Hair follicle dermal papilla cell (primary cell): ENCODE measurements around a stretch of chr9.

- CAGE, long polyA plus RNA, result no peak
Measured at GRCh38 chr9:124812318-124812936, 35.5 kb downstream of the OLFML2A start.

DNA sequence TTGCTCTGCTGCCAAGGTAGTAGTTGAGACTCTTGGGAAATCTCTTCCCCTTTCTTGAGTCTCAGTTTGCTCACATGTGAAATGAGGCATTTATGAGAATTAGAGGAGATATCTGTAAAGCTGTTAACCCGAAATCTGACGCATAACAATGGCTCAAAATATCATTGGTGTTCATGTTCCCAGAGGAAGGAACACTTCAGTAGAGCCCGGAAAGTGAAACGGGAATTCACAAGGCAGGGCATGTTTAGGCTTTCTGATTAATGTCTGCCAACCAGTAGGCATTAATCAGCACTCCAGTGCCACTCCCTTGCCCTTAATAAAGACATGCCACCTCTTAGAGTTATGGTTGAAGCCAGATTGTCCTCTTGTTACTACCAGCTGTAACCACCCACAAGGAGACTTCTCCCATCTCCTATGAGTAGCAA, 1.6 kb downstream of the ARPC5L start:
- CAGE, long polyA plus RNA, result no peak

GRCh38 chr9:124871157-124871587, 9.2 kb downstream of the ARPC5L start:
- CAGE, long polyA plus RNA, result no peak

- CAGE, long polyA plus RNA, result no peak
Measured at GRCh38 chr9:125337220-125337680, 75.6 kb downstream of the GAPVD1 start.

GRCh38 chr9:125672323-125672692, 34.7 kb downstream of the MAPKAP1 start:
- CAGE, long polyA plus RNA, result no peak

DNA sequence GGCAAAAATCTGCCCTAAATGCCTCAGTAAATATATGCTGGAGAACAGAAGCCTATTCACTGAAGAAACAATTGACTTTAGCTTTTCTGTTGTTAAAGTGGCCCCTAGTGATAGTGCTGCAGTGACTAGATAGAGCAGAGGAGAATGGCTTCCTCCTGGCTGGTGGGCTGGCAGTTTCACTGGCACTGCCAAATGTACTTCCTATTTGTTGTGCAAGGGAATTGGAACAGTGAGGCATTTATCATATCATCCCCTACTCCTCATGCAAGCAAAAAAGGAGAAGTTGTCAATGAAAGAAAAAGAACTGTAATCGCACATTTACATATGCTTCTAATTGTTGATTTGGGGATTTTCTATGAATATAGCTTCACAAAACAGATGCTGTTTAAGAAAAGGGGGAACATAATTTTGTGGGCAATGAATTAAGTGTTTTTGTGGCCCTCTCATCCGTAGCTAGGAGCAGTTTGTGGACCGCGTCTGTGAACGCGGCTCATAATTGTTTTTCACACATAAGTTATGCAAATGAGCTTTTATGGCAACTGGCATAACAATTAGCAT, 12.1 kb downstream of the PBX3 start:
- CAGE, long polyA plus RNA, result no peak

GRCh38 chr9:125765269-125766300, 18.4 kb downstream of the PBX3 start:
- CAGE, long polyA plus RNA, result no peak

- CAGE, long polyA plus RNA, result no peak
Measured at GRCh38 chr9:125820186-125820974, 73.2 kb downstream of the PBX3 start.

- CAGE, long polyA plus RNA, result no peak
Measured at GRCh38 chr9:125842385-125842859, 95.2 kb downstream of the PBX3 start.

DNA sequence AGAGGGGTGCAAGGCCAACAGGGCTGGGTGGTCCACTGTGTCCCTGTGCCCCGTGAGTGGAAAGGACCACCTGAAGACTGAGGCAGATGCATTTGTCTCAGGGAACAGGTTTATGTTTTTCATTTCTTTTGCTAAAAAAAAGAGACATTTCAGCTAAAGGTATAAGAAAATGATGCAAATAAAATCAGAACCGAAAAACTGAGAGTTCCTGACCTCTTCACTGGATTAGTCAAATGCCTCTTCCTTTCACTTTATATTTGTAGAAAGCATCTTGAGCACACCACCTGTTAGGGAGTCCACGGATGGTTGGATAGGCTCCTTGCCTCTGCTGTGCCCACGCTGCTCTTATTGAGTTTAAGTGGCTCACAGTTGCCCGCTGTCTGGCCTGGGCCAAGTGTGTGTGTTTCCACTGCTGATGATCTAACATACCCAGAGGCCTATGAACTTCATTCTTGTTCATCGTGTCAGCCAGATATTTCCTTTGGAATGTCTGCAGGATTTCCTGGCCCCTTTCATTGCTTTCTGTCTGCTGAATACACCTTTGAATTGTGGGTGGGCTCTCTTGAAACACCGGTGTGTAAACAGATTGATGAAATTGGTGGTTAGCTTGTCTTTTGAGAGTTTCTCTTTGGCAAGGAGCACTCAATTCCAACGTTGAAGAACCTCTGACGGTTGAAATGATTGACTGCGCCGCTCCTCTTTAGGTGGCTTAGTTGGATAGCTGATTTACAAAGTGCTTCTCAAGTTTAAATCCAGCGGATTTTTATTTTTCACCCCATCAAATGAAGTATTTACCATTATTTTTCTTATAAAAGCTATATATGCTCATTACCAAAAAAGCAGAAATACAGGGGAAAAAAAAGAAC, 46.6 kb downstream of the MVB12B start:
- CAGE, long polyA plus RNA, result no peak

GRCh38 chr9:126376240-126377194, 49.9 kb downstream of the MVB12B start:
- CAGE, long polyA plus RNA, result no peak

- CAGE, long polyA plus RNA, result no peak
Measured at GRCh38 chr9:126389957-126390295, 63.3 kb downstream of the MVB12B start.

GRCh38 chr9:126499312-126499984, 114.3 kb upstream of the LMX1B start:
- CAGE, long polyA plus RNA, result no peak

GRCh38 chr9:126597244-126597613, 16.5 kb upstream of the LMX1B start:
- CAGE, long polyA plus RNA, result no peak

DNA sequence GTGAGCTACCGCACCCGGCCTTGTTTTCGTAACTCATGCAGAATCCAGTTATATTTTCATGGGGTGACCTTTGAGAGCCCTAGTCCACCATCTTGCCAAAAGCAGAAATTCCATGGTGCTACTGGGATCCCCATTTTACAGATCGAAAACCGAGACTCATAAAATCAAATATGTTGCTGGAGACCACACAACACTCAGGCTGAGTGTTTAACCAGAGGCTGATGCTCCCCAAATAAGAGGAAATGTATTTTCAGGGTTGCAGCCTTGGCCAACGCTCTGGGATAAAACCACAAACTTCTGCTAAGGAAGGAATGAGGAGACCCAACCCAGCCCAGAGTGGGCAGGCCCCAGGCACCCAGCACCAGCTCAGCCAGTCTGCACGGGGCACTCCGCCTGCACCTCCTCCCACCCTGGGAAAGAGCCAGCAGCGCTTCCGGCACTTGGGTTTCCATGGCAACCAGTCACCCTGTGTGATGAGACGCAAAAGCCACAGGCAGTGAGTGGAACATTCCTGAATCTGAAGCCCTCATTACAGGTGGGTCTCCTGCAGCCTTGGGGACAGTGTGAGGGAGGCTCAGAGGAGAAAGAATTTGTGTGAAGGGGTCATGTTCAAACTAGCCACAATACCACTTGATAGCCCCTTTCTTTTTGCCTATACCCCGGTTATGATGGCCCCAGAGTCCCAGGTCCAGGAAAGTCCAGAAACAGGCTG, 85.3 kb upstream of the ZBTB43 start:
- CAGE, long polyA plus RNA, result no peak

DNA sequence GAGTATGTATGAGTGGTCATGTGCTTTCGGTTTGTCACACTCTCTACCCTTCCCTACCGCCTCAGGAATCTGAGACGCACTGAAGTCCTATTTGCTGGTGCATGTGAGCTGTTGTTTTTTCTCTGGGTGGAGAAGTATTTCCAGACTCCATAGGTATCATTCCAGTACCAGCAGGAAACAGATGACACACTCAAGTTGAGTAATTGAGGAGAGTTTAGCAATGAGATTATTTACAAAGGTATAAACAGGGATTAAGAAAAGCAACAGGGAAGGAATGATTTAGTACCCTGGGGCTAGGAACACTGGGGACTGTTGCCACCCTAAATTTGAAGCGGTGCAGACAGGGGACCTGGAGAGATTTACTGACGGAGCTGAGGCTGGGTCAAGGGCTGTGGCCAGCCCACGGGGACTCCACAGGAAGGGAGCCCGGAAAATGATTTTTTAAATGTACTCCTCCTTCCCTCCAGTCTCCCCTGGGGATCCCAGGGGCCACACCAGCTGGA, 13.3 kb upstream of the ZBTB43 start:
- CAGE, long polyA plus RNA, result no peak

- CAGE, long polyA plus RNA, result no peak
Measured at GRCh38 chr9:126806313-126806830, 1.5 kb downstream of the ZBTB43 start.

- CAGE, long polyA plus RNA, result no peak
Measured at GRCh38 chr9:126832003-126832926, 27.4 kb downstream of the ZBTB43 start.

DNA sequence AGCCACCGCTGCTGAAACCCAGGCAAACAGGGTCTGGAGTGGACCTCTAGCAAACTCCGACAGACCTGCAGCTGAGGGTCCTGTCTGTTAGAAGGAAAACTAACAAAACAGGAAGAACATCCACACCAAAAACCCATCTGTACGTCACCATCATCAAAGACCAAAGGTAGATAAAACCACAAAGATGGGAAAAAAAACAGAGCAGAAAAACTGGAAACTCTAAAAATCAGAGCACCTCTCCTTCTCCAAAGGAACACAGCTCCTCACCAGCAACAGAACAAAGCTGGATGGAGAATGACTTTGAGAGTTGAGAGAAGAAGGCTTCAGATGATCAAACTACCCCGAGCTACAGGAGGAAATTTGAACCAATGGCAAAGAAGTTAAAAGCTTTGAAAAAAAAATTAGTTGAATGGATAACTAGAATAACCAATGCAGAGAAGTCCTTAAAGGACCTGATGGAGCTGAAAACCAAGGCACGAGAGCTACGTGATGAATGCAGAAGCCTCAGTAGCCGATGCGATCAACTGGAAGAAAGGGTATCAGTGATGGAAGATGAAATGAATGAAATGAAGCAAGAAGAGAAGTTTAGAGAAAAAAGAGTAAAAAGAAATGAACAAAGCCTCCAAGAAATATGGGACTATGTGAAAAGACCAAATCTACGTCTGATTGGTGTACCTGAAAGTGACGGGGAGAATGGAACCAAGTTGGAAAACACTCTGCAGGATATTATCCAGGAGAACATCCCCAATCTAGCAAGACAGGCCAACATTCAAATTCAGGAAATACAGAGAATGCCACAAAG, 79.5 kb downstream of the RALGPS1 start:
- CAGE, long polyA plus RNA, result no peak

- CAGE, long polyA plus RNA, result no peak
Measured at GRCh38 chr9:127126956-127127490, 4.6 kb upstream of the ANGPTL2 start.